Metanephros (tissue), 2 donors: ENCODE results near the genes CD70 and RETN.

GRCh38 chr19:6475286-6475902, 6.2 kb downstream of the DENND1C start:
- RAMPAGE, long total RNA, result no peak

- RAMPAGE, long total RNA, result no peak
Measured at GRCh38 chr19:6519189-6519628, 11.6 kb upstream of the TNFSF9 start.

DNA sequence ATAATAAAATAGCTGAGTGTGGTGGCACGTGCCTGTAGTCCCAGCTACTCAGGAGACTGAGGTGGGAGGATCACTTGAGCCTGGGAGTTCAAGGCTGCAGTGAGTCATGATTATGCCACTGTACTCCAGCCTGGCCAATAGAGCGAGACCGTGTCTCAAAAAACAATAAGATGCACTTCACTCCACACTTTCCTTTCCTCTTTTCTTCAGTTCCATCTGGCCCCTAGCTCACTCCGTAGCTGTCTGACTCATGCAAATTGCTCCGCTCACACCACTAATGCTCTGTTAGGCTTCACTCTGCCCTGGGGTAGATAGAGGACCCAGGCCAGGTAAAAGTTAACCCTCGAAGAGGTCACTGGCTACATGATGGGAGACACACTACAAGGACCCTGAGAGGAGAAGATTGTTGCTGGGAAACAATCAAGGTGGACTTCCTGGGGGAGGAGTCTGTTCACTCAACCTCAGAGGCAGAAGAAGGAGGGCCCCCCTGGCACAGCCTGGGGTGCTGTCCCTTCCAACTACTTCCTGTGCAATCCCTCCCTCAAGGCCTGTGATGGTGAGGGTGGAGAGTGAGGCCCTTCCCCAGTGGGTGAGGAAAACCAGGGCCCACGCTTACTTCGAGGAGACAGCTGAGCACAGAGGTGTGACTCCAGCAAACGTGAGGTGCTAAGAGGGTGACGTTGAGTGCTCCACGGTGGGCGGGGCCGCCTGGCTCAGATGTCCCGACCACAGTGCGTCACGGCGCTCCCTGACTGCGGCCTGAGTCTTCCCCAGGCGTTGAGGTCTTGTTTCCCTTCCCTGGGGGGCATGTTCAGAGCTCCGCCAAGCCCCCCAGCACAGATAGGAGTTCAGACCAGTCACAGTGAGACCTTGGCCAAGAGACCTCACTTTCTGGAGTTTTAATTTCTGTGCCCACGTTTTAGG, 8.8 kb upstream of the TNFSF9 start:
- RAMPAGE, long total RNA, result no peak

DNA sequence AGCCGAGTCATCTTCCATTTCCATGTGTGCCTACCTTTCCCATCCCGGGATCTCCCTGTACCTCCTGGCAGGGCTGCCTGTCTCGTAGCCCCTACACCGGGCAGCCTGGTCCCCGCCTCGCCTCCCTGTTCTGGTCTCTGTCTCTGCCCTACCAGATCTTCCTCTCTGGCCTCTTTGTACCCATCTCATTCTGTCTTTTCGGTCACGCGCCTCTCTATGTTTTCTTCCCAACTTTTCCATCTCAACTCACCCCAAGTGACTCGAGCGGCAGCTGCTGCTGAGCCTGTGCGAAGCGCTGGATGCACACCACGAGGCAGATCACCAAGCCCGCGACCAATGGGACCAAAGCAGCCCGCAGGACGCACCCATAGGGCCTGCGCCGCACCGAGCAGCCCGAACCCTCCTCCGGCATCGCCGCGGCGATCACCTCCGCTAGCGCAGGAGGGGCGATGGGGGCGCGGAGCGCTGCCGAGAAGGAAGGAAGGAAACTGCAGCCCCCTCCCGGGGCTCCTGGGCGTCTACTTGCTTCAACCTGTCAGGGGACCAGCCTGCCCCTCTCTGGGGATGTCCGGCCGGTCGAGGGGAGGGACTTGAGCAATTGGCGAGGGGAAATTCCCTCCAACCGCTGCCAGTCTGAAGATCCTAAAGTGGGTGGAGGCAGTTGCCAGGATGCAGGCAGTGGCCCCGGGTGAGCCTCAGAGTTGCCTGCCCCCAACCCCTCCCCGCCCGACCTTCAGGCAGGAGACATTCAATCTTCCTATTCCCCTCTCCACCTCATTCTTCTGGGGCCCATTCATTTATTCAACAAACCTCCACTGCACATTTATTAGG, at the start of gene CD70:
Gene CD70, minus strand, starts transcription at position 560 of the 831 bp plus-strand sequence.
- RAMPAGE, long total RNA, result no peak

- RAMPAGE, long total RNA, result no peak
Measured at GRCh38 chr19:6681921-6682536, 12.1 kb upstream of the TNFSF14 start.

DNA sequence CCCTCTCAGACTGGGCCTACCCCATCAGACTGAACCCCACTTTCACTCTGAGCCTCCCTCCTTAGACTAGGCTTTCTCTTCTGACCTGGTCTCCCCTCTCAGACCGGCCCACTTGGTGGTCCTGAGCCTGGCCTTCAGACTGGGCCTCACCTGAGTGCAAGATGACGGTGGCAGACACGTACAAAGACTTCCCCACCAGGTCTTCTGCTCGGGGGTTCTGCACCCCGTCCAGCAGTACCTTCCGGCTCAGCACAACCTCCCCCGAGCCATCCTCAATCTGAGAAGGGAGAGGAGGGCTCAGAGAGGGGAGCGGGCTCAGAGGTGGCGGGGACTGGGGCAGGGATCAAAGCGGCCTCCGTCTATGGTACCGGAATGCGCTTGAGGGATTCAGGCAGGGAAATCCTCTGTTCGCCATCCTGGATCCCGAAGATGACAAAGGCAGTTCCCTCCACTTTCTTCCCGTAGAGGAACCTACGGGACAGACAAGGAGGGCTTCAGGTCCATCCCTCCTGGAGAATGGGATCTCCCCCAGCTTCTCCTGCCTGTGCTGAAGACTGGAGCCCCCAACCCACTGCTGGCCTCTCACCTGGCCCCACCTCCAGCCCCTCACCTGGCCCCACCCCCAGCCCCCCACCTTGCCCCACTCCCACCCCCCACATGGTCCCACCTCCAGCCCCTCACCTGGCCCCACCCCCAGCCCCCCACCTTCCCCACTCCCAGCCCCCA, 7.2 kb downstream of the C3 start:
- RAMPAGE, long total RNA, result no peak

- RAMPAGE, long total RNA, result no peak
Measured at GRCh38 chr19:6773100-6774168, 926 bp downstream of the VAV1 start.

DNA sequence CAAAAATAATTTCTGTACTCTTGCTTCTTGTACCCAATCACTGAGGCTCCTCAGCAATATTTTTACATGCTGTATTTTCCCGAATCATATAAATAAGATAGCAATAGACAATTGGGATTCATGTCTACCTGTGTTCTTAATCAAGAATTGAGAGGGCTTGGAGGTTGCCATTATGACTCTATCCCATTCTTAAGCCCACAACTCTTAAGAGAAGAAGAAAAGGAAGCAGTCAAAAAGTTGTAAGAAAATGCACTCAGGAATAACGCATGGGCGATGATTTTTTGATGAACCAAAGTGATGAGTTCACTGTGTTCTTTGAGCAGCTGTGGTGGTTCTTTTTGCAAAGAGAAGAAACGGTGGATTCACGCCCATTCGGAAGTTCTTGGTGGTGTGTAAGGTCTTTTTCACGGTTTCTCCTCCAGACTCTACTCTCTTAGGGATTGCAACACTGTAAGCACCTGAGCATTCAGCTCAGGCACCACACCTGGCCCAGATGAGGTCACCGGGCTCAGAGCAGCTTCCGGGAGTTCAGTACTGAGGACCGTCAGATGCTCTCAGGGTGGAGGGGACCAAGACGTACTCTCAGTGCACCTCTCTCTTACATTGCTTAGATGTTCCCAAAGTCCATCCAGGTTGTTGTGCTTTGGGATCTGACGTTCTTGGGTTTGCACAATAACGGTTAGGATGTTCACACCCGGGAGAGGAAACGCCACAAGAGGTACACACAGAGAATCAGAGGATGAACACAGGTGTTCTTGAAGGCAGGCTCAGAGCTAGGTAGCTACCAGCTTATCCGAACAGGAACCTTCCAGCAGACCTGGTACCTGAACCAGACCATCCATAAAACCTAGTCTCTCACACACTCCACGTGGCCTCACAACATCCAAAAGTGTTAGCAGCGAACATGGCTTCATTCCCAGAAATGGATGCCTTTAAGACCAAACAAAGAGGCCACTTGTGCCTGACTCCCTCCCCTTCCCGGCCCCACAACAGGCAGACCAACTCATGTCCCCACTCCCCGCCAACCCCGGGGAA, 45.8 kb downstream of the ZNF557 start:
- RAMPAGE, long total RNA, result no peak

DNA sequence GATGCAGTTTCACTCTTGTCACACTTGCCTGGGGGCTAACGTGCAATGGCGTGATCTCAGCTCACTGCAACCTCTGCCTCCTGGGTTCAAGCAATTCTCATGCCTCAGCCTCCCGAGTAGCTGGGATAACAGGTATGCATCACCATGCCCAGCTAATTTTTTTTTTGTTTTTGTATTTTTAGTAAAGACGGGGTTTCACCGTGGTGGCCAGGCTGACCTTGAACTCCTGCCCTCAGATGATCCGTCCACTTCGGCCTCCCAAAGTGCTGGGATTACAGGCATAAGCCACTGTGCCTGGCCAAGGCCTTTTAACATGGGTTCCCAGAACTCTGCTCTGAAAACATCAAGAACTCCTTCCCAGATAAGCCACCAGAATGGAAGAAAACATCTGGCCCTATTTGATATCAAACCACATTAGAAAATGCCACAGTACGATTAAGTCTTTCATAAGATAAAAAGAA, 112.1 kb downstream of the ZNF557 start:
- RAMPAGE, long total RNA, result no peak

DNA sequence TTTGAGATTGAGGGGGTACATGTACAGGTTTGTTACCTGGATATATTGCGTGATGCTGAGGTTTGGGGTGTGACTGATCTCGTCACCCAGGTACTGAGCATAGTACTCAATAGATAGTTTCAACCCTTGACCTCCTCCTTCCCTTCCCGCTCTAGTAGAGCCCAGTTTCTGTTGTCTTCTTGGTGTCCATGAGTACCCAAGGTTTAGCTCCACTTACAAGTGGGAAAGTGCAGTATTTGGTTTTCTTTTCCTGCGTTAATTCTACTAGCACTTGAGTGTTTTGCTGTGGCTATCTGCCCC, 47.1 kb downstream of the ARHGEF18 start:
- RAMPAGE, long total RNA, result no peak

DNA sequence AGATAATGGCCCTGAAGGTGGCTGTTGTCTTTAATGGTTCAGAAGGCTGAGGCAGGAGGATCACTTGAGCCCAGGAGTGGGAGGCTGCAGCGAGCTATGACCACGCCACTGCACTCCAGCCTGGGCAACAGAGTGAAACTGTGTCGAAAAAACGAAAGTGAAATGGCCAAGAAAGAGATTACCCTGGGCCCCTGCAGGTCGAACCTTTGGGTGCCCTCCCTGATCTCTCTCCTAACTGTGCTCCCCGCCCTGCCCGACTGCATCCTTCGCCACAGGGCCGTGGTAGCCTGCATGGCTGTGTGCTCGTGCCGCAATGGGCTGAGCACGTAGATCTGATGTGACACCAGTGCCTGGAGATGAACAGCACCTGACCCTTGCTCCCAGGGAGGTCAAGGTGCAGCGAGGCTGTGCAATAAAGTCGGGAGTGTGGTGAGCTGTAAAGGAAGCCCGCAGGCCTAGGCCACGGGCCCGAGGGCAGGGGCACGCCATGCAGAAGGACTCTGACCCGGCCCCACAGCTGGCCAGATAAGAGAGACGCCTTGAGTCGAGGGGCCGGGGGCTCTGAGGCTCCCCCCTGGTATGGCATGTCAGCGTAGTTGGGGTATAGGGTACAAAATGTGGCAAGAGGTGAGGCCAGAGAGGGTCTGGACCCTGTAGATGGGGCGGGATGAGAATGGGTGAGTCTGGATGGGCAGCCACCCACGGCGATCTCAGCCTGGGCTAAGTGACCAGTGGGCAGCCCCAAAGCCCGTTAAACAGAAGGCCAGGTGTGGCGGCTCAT, 60.1 kb downstream of the PEX11G start:
- RAMPAGE, long total RNA, result no peak

GRCh38 chr19:7516548-7516878, 610 bp downstream of the ZNF358 start:
- RAMPAGE, long total RNA, result no peak

GRCh38 chr19:7534834-7534993, 803 bp upstream of the PNPLA6 start:
- RAMPAGE, long total RNA, result no peak

DNA sequence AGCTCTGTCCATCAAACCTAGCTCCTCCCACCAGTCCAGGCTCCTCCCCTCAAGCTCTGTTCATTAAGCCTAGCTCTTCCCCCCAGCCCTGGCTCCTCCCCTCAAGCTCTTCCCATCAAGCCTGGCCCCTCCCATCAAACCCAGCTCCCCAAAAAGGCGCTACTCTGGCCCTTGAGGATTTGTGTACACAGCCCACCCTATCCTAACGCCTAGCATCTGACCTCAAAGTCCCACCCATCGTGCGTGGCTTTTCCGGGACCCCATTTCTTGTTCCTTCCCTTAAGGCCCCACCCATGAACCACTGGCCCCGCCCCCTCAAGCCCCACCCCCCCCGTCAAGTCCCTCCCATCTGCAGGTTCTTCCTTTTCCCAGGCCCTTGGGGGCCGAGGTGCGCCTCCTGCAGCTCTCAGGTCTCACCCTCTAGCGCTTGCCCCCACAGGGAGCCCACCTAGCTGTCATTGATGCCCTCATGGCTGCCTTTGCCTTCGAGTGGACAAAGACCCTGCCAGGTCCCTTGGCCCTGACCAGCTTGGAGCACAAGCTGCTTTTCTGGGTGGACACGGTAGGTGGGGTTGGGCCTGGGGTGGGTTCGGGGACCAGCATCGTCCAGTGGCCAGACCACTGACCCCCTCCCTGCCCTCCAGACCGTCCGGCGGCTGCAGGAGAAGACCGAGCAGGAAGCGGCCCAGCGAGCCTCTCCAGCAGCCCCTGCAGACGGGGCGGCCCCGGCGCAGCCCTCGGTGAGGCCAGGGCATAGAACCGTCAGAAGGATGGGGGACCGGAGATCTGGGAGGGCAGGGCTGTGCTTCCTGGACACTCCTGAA, 10.4 kb downstream of the CAMSAP3 start:
- RAMPAGE, long total RNA, result no peak

GRCh38 chr19:7618028-7618334, 11.4 kb downstream of the XAB2 start:
- RAMPAGE, long total RNA, result no peak

GRCh38 chr19:7630248-7630692, 677 bp downstream of the PET100 start:
- RAMPAGE, long total RNA, result no peak

DNA sequence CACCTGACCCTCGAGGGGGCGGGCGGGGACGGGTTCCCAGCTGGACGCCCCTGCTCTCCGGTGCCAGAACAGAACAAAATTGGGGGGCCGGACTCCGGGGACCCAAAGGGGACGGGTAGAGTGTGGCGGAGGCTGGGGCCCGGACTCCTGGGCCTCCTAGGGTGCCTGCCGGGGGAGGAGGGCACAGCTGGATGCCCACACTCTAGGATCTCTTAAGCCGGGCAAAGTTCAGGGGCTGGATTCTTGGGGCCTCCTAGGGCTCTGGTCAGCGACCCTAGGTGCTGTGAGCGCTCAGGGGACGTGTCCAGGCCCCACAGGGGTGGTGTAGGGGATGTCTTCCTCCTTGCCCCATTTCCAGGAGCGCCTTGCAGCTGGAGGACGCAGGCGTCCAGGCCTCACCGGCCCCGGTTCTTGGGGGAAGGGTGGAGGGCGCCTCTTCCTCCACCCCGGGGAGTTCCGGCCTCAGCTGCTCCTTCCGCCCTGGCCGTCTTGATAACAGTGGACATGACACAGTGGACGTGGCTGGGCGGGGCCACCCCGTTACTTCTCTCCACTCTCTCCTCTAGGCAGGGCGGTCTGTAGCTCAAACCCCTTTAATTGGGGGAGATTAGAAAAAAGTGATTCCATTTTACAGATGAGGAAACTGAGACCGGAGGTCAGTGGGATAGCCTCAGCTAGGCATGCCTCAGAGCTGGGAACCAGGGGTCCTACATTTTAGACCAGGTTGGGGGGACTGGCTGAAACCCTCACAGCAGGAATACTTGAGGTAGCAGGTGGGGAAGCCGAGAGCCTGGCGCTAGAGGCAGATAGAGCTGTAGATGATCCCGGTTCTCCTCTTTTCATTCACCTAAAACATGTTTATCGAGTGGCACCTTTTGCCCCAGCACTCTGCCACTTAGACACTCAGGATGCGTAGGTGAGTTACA, 662 bp downstream of the STXBP2 start:
- RAMPAGE, long total RNA, result no peak

DNA sequence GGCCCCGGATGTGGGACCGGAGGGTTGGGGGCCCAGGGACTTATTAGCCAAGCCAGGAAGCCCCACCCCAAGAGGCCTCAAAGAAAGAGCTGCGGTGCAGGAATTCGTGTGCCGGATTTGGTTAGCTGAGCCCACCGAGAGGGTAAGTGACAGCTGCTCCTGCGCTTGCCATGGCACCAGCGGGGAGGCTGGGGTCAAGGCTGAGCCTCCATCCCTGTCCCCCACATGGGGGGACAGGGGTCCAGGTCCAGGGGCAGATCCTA, at the start of gene RETN:
Gene RETN, plus strand, starts transcription at position 70 of the 263 bp plus-strand sequence.
- RAMPAGE, long total RNA, result no peak

DNA sequence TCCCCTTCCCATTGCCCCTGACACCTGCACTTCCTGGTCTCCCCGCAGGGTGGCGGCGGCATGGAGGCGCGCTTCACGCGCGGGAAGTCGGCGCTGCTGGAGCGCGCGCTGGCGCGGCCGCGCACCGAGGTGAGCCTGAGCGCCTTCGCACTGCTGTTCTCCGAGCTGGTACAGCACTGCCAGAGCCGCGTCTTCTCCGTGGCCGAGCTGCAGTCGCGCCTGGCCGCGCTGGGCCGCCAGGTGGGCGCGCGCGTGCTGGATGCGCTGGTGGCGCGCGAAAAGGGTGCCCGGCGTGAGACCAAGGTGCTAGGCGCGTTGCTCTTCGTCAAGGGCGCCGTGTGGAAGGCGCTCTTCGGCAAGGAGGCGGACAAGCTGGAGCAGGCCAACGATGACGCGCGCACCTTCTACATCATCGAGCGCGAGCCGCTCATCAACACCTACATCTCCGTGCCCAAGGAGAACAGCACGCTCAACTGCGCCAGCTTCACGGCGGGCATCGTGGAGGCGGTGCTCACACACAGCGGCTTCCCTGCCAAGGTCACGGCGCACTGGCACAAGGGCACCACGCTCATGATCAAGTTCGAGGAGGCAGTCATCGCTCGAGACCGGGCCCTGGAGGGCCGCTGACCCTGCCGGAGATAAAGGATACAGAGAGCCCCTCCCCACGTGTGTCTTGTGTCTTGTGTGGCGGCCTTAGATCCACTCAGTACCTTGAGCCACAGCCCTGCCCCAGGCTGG, 1.7 kb downstream of the TRAPPC5 start:
- RAMPAGE, long total RNA, result no peak

GRCh38 chr19:7685371-7685543, 4.6 kb downstream of the TRAPPC5 start:
- RAMPAGE, long total RNA, result no peak